H7 (cell line): Measurements from ENCODE around the gene SH2D1B.

DNA sequence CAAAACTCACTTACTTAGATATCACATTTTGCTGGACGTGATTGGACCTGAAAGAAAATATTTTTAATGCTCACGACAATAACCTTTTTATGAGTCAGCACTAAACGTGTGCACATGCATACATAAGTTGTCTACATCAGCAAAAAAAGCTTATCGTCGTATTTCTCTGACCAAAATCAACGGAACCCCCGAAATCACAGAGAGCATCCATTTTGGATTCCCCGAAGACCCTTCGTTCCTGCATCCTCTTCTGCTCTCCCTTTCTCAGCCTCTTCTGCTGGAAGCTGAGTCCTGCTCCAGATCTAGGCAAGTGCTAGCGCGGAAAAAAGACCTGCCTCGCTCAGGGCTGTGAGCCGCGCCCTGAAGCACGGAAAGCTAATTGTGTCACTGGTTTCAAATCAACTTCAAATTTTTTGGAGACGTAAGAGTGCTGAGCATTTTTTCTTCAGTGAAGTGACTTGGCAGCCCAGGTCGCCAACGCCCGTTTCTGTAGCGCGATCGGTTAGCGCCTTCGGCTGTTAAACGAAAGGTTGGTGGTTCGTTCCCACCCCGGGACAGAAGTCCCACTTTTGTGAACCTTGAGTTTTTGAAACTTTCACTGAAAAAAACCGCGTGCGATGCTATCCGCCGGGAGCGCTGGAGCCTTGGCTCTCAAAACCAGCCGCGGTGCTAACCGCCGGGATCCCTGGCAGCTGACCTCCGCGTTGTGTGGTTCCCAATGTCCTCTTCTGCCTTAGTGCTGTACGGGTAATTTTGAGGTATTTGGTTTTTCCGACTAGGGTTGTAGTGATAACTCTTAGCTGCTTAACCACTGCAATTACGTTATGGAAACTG lies 9.6 kb downstream of the FCGR3B start:
- RAMPAGE, long total RNA, result no peak

DNA sequence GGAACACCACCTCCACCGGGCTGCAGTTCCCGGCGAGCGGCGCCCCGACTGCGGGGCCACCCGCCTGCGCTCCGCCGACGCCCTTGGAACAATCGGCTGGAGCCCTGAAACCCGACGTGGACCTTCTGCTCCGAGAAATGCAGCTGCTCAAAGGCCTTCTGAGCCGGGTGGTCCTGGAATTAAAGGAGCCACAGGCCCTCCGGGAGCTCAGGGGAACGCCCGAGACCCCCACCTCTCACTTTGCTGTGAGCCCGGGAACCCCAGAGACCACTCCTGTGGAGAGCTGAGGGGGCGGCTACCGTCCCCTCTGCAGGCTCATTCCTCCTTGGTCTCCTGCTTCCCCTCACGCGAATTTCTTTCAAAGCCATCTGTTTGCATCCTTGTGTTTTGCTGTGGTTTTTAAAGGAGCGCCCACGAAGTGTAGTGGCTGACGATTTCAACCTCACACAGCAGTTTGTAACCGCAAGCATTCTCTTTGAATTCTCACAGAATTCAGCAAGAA lies 6.1 kb downstream of the FCRLB start:
- RAMPAGE, long total RNA, result no peak

DNA sequence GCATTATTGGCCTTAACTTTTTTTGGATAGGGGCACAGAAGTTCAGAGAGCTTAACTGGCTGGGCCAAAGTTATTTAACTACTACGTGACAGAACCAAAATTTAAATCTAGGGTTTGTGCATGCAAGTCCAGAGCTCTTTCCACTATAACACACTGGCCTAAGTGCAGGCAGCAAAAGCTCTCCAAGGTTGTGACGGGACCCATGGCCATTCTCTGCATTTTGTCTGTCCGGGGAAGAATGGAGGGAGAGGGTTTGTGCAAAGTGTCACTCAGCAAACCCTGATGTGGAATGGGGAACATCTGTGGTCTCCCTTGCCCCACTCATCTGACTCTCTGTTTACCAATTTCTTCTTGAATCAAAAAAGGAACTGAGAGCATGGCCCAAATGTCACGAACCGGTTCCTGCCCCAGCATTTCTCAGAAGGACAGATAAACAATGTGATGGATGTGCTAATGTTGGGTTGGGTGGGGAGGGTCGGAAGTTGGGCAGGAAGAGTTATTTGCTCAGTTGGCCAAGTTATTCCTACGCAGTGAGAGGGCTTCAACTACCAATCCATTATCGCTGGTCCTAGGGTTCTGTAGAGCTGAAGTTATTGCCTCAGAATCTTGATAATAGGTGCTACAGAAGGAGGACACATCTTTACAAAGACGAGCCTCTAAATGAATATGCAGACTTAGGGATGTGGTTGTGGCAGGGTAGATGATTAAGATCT lies 9.7 kb upstream of the DUSP12 start:
- RAMPAGE, long total RNA, result no peak

GRCh38 chr1:161828489-161829083 lies 62.5 kb downstream of the ATF6 start:
- RAMPAGE, long total RNA, result no peak

- RAMPAGE, long total RNA, result no peak
These were observed 111.2 kb downstream of the ATF6 start for GRCh38 chr1:161877053-161877928.

DNA sequence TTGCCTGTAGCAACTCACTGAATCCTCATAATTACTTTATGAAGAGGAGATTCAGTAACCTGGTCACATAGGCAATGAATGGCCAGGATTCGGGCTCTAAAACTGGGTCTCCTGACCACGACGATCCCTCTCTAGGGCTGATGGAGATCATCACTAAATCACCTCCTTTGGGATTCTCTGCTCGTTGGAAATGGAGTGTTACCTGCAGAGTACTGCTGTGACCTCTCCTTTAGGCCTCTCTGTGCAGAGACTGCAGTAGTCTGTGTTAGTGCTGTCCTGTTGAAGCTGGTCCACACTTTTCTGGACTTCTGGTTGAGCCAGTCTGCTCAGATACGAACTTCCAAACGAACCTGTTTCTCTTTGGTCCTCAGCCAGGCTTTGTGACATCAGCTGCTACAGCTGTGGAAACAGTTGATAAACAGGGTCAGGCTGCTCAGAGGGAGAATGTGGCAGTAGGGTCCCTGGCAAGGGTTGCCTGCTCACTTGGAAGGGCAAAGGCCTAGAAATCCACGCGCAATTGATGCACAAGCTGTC lies 98.7 kb downstream of the NOS1AP start:
- RAMPAGE, long total RNA, result no peak

DNA sequence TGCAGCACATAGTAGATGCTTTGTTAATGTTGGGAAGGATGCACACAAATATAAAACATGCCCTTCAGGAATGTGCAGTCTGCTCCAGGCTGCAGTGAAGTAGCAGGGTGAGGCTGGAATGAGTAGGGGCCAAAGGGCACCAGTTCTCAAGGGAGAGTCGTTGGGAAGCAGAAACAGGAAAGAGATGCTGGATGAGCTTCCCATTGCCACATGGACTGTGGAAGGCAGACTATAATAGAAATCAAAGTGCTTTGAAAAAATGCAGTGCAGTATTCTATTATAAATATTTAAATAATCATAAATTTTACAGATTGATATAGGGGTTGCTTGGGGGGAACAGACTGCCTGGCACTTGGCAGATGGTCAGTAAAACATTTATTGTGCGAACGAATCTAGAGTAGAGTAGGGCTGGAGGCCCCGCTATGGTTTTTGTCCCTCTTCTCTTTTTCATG lies 127.0 kb downstream of the NOS1AP start:
- RAMPAGE, long total RNA, result no peak

DNA sequence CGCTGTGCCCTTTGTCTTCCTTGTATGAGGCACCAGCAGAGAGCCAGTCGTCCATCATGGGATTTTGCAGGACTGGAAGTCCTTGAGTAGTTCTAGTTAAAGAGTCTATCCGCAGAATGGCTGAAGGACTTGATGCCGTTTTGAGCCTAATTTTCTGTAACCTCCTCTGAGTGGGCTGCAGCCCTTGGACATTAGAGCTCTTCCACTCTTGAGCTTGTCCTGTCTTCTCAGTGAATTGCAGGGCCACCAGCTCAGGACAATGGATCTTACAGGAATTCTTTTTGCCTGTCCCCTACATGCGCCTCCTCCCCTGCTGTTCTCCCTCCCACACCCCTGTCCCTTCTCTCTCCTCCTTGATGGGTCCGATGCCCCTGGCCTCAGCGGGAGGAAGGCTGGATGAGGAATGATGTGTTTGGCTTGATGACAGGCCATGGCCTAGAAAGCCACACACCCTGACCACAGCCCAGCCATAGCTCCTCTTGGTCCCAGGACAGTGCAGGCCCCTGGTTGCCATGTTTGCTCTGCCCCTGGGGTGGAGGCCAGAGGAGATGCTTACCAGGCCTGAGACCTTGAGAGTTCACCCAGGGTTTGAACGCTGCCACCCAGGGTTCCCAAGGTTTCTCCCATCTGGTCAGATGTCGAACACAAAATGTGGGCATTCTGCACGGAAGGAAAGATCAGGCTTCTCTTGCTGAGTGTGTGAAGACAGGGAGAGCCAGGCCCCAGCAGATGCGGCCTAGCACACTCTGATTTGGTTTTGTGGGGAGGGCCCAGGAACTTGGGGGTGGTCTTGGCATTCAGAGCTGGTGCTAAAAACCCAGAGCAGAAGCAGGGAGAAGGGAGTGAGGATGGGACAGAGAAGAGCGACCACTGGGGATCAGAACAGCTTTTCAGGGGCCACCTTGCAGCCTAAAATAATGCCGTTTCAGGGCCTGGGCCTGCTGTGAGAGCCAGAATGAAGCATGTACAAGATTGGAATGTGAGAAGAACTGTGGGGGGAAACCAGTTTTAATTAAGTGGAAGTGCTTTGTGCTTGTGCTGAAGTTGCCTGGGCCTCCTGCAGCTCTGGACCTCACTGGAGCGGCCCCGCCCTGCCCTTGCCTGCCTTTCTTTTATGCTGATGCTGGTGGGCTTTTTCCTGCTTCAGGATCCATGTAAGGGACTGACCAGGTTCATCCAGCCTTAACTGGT lies 2.6 kb downstream of the C1orf226 start:
- RAMPAGE, long total RNA, result no peak

GRCh38 chr1:162389028-162389781 lies 7.7 kb downstream of the C1orf226 start:
- RAMPAGE, long total RNA, result no peak

- RAMPAGE, long total RNA, result no peak
These were observed at the start of gene SH2D1B for GRCh38 chr1:162412026-162412361. SH2D1B (minus strand) TSS chr1:162412136.

- RAMPAGE, long total RNA, result no peak
These were observed 9.2 kb upstream of the UAP1 start for GRCh38 chr1:162552158-162552804.

DNA sequence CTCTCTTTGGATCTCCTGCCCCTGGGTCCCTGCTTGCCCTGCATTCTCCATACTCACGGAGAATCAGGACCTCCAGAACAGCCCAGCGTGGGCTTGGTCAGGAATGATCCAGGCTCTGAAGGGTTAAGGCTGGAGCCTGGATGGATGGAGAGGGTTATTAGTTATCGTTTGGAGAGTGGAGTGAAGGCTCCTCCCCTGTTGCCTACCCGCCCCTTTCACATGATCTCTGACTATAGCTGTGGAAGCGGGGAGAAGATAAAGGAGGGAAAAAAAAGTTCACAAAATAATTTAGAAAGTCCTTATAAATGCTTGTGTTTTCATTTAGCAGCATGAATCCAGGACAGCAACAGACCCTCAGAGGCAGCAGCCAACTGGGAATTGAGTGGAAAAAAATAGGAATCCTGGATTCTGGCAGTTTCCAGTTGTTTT lies 762 bp upstream of the DDR2 start:
- RAMPAGE, long total RNA, result no peak

- RAMPAGE, long total RNA, result no peak
These were observed 31.3 kb downstream of the DDR2 start for GRCh38 chr1:162663446-162664159.

DNA sequence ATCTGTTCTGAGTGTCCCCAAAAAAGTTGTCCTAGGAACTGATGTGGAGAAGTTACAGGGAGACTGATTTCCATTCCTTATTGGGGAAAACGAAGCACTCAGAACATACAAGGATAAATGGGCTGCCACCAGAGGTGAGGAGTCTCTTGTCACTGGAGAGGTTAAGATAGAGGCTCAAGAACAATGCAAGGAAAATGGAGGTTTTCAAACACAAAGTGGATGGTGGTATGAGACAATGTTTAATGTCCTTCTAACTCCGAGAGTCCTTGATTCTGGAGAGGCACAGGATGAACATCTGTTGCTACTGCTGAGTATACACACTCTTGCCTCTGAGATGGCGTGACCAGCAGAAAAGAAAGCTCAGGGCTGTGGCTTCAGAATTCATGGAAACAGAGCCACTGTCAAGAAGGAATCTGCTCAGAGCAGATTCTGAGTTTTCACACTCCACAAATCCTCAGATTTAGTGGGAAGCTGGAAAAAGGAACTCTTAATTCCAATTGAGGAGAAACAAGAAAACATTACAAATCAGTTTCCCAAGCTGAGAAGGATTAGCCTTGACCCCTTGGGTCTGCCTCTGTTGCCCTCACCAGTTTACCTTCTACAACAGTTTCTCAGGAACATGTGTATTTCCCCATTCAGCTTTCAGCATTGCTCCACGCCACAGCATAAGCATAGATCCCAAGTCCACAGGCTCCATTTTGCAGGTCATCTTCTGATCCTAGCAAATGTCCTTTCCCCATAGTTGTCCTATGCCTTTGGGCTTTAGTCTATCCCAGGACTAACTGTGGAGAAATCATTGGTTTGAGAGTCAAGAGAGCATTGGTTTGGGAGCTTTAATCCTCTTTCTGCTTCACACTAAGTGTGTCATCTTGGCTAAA lies 8.9 kb upstream of the HSD17B7 start:
- RAMPAGE, long total RNA, result no peak

DNA sequence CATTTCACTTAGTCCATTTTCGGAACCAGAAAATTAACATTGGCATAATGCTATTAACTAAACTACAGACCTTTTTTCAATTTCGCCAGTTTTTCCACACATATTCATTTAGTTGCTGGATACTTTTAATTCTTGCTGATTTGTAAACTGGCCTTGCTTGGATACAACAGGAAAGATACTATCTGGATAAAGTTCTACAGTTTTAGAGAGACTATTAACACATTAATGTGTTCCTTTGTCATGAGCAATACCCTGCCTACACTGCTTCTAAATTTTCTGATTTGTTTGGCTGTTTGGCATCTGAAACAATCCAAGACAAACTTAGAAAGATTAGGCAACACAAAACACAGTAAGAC lies 5.7 kb upstream of the HSD17B7 start:
- RAMPAGE, long total RNA, result no peak

GRCh38 chr1:162913306-162913823 lies 52.4 kb upstream of the CCDC190 start:
- RAMPAGE, long total RNA, result no peak

DNA sequence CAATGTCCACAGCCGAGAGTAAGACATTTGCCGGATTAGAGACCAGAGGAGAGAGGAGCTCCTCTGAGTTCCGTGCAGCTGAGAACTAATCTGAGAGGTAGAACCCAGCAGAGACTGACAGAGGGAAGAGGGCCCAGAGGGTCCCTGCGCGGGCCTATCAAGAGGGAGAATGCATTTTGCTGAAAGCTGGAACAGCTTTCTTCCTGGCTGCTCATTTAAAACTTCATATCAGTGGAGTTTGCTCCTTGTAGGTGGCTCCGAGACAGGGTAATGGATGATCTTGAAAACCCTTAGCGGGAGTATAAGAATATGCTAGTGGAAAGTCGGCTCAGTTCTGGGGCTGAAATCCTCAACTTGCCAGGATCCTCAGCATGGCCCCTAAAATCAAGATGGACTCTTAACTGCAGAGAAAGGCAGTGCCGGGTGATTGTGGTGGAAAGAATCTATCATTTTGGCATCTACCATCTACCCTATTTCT lies 27.5 kb downstream of the RGS5 start:
- RAMPAGE, long total RNA, result no peak

DNA sequence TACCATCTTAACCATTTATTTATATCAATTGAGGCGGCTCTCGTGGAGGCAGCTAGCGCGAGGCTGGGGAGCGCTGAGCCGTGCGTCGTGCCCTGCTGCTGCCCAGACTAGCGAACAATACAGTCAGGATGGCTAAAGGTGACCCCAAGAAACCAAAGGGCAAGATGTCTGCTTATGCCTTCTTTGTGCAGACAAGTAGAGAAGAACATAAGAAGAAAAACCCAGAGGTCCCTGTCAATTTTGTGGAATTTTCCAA lies 202.4 kb upstream of the PBX1 start:
- RAMPAGE, long total RNA, result start-site peak on the plus strand centred at position 84 of the sequence, 53 bp wide, 261 reads

DNA sequence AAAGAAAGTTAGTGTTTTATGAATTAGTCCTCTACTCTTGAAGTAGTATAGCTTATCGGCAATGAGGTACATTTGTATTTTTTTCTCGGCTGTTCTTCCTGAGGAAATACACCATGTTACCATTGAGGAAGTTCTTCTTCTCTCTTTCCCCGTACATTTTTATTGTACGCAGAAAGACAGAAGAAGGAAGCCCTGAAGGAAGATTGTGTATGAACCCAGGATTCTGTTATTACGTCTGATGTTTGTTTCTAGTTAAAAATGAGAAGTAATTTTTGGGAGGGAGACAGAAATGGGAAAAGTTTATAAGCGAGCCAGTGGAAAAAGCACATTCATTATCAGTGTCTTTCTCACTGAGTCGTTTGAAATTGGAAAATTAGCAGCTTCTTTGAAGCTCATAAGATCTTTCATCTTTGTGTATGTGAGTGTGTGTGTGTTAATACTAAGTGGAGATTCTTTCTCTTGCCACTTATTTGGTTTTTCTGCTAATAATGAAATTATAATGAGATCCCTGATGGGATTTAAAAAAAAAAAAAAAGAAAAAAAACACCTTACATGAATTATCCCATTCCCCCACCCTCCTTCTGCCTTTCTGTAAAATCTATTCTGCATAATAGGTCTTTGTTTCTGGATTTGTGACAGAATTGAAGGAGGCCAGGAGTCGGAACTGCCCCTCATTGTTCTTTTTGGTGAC lies 66.5 kb downstream of the PBX1 start:
- RAMPAGE, long total RNA, result no peak

- RAMPAGE, long total RNA, result no peak
These were observed 77.4 kb downstream of the PBX1 start for GRCh38 chr1:164636388-164636694.